SK-MEL-5 (cell line): ENCODE measurements around a stretch of chr14.

DNA sequence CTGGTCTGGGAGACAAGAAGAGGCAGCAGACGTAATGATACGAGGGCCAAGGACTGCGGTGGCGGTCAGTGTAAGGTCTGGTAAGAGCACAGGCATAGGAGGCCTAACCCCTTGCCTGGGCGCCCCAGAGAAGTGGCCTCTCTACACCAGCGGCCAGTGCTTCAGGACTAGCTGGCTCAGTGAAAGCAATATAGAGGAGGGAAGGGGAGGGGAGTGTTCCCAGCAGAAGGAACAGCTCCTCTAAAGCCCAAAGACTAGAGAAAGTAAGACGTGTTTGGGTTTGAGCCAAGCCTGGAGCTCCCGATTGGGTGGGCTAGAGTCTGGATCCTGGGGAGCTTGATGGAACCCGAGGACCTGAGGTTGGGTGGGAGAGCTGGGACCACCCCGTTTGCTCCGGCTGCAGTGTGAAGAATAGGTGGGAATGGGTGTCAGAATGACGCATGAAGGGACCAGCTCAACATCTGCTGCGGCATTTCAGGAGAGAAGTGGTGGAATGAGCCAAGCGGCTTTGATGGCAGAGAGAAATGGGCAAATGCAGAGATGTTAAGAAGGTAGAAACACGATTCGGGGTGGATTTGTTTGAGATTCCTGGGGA, 99.8 kb upstream of the DYNC1H1 start:
RAMPAGE:
- cytosol, long total RNA: no peak
- long total RNA: no peak
- nucleus, long total RNA: no peak

RAMPAGE:
- cytosol, long total RNA: no peak
- long total RNA: no peak
- nucleus, long total RNA: no peak
Observed at GRCh38 chr14:101878286-101878791, 86.0 kb upstream of the DYNC1H1 start.

GRCh38 chr14:102004253-102004629, 39.9 kb downstream of the DYNC1H1 start:
RAMPAGE:
- cytosol, long total RNA: no peak
- long total RNA: no peak
- nucleus, long total RNA: no peak

DNA sequence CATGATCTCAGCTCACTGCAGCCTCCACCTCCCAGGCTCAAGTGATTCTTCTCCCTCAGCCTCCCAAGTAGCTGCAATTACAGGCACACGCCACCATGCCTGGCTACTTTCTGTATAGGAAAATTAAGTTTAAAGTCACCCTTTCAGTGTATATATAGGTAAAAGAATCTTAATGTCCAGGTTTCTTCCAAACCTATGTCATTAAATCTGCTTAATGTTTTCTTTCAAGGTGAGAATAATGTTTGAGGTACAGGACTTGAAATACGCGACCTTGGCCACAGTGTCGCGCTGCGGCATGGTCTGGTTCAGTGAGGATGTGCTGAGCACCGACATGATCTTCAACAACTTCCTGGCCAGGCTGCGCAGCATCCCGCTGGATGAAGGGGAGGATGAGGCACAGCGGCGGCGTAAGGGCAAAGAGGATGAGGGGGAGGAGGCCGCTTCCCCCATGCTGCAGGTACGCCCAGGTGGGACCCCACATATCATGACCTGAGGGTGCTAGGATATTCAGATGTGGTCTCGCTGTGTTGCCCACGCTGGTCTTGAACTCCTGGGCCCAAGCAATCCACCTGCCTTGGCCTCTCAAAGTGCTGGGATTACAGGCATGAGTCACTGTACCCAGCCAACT, 50.6 kb downstream of the DYNC1H1 start:
RAMPAGE:
- cytosol, long total RNA: no peak
- long total RNA: no peak
- nucleus, long total RNA: no peak

RAMPAGE:
- cytosol, long total RNA: no peak
- long total RNA: no peak
- nucleus, long total RNA: no peak
Observed at GRCh38 chr14:102083453-102084209, 3.2 kb downstream of the HSP90AA1 start.

GRCh38 chr14:102084585-102085261, 2.1 kb downstream of the HSP90AA1 start:
RAMPAGE:
- cytosol, long total RNA: no peak
- long total RNA: no peak
- nucleus, long total RNA: no peak

GRCh38 chr14:102086239-102086660, 594 bp downstream of the HSP90AA1 start:
RAMPAGE:
- cytosol, long total RNA: no peak
- long total RNA: no peak
- nucleus, long total RNA: no peak

DNA sequence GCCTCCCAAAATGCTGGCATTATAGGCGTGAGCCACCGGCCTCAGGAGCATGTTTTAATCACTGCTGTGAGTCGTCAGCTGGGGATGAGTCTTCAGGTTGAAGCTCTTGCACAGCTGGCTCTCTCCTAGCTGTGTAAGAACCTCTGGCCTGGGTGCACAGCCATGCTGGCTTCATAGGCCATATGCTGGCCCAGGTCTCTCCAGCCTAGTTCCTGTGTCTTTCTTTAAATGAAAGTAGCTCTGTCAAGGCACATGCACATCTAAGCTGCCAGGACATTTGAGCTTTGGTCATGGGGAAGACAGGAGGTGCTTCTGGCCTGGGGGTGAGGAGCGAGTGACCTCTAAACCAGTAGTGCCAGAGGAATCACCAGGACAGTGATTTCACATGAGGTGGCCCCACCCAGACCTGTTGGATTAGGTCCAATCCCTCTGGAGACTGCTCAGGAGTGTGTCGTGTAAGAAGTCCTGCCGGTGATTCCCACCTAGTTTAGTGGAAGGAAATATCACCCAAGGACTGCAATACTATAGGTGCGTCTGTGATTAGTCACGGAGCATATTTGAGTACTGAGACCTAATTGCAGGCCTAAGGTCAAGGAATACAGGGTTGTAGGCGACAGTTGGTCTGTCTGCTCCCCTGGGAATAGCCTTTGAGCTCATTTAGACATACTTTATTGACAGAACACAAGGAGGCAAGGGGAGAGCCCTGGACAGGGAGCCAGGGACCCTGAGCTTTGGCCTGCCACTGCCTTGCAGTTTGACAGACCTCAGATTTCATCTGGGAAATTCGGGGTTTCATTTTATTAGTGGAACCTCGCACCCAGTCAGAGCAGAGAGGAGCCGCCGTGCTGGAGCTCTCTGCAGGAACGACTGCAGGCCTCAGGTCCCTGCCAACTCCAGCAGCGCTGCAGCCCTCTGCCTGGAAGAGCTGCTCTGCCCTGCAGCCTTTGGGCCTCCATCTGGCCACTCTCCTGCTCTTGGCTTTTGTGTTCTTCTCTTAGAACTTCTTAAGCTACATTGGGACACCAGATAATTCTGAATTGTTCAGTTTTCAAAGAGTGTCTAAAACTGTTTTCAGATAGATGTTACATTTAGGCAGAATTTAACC, 67.0 kb downstream of the ANKRD9 start:
RAMPAGE:
- cytosol, long total RNA: no peak
- long total RNA: no peak
- nucleus, long total RNA: no peak

DNA sequence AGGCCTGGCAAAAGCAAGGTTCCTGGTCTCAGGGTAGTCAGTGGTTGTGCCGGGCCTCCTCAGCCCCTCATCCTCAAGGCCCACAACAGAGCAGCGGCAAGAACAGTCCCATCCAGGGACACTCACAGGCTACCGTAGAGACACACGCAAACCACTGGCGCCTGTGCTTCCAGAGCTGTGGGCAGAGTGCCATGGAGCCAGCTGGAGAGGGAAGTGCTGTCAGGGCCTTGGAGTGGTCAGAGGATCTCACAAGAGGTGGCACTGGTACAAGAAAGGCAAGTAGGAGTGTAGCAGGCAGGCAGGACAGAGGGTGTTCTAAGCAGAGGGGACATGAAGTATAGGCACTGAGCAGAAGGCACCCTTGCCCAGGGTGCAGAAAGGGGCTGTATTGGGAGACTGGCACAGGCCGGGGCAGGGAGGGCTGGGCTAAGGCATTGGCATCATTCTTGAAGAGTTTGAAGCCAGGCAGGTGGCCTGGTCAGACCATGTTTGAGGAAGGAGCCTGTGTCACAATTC, 34.6 kb downstream of the ANKRD9 start:
RAMPAGE:
- cytosol, long total RNA: no peak
- long total RNA: no peak
- nucleus, long total RNA: no peak

DNA sequence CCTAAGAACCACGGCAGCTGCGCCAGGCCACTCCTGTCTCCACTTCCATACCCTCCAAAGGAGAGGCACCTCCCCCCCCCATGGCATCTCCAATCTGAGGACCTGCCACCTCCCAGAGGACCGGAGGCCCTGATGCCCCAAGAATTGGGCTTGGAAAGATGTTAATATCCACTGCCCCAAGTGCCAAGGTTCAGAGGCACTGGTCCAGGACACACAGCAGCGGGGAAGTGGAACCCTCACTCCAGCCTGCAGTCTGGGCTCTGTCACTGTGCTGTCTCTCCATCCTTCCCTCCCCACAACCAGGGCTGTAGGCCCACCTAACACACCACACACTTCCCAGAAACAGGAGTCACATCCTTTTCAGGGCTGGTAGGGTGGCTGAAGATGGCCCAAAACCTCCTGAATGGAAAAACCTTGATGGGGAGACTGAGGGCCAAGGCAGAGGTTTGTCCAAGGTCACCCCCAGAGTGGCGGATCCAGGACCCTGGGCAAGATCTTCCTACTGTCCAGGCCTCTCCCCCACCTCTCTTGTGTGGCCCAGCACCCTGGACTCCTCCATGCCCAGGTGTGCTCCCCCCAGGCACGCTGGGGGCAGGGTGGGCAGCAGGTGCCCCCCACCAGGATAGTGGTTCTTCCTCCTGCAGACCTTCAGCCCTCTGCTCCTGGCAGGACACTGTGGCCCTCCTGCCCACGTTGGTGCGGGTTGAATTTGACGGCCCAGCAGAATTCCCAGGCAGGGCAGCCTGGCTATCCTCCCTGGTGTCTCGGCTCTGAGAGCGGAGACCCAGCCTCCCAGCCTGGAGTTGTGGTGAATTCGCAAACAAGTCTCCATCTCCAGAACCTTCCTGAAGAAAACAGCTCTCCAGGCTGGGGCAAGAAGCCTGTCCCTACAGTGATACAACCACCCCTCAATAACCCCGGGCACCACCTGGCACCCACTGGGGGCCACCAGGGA, 4.1 kb downstream of the ANKRD9 start:
RAMPAGE:
- cytosol, long total RNA: no peak
- long total RNA: no peak
- nucleus, long total RNA: no peak

GRCh38 chr14:102554591-102555526, 37.6 kb upstream of the RCOR1 start:
RAMPAGE:
- cytosol, long total RNA: no peak
- long total RNA: no peak
- nucleus, long total RNA: no peak

DNA sequence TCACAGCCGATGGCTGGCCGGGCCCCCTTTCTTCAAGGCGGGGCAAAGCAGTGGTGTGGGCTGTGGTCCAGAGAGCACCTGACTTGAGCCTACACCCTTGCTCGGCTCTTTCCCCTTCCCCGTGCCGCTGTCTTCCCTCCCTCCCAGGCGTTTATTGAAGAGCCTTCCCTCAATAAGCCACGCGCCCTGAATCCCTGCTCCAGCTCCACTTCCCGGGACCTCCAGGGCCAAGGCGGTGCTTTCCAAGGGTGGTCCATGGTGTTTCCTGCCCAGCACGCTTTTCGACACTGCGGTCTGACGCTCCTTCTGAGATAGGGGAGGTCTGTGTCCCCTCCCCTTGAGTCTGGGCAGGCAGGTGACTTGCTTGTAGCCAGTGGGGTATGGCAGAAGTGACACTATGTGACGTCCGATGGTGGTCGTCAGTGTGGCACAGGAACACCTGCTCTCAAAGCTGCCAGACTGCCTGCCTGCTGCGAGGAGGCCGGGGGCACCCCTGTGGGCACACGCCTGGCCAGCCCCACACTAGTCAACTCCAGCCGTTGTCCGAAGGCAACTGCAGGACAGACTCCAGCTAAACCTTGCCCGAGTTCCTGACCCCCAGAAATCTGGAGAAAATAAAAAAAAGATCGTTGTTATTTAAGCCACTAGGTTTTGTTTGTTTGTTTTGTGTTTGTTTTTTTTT, 16.1 kb upstream of the TRAF3 start:
RAMPAGE:
- cytosol, long total RNA: no peak
- long total RNA: no peak
- nucleus, long total RNA: no peak

RAMPAGE:
- cytosol, long total RNA: no peak
- long total RNA: no peak
- nucleus, long total RNA: no peak
Observed at GRCh38 chr14:102900684-102901674, 21.5 kb upstream of the AMN start.

DNA sequence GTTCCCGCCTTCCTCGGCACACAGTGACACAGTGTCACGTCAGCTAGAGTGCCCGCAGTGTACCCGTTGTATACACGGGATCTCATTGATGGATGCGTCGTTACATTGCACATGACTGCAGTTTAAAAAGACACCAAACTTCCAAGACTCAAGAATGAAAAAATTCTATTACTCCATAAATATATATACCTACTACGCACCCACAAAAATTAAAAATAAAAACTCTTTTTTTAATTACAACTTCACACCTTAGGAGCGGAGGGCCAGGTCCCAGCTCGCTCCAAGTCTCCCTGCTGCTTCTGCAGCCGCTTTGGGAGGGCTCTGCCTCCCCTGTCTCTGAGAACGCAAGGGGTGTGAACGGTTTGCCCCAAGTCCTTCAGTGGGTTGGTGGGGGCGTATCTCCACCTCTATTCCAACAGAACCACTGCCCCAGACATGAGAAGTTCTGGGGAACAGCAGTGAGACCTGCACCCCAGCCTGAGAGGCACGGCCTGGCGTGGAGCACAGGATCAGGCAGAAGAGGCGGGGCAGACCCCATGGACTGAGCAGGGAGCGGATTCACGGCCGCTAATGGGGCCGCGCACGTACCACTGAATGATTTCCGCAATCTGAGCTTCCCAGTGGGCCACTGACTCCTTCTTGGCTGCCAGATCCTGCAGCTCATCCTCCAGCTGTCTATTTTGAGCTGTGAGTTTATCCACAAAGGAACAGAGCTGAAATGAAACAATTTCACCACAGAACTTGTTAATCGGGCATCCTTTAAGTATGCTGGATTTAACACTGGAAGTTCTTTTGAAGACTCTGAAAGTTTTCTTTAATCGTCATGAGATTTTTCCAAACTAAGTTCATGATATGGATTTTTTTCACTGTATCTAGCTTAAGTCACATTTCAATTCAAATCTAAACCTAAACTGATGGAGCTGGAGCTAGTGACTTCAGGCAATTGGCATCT, 44.3 kb downstream of the AMN start:
RAMPAGE:
- cytosol, long total RNA: no peak
- long total RNA: no peak
- nucleus, long total RNA: no peak

RAMPAGE:
- cytosol, long total RNA: no peak
- long total RNA: no peak
- nucleus, long total RNA: no peak
Observed at GRCh38 chr14:102975651-102976308, 53.3 kb downstream of the AMN start.

RAMPAGE:
- cytosol, long total RNA: no peak
- long total RNA: no peak
- nucleus, long total RNA: no peak
Observed at GRCh38 chr14:103055704-103056200, 1.6 kb downstream of the CDC42BPB start.

DNA sequence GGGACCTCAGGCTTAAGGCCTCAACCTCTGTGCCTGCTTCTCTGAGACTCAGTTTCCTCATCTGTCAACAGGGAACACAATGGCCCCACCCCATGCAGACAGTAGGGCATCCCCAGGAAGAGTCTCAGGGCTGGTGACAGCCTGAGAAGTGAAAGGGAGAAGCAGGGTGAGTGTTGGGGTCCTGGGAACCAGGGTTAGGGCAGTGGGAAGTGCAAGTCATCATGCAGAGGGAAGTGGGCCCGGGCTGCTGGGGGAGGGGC, 4.4 kb upstream of the TNFAIP2 start:
RAMPAGE:
- cytosol, long total RNA: no peak
- long total RNA: no peak
- nucleus, long total RNA: no peak

DNA sequence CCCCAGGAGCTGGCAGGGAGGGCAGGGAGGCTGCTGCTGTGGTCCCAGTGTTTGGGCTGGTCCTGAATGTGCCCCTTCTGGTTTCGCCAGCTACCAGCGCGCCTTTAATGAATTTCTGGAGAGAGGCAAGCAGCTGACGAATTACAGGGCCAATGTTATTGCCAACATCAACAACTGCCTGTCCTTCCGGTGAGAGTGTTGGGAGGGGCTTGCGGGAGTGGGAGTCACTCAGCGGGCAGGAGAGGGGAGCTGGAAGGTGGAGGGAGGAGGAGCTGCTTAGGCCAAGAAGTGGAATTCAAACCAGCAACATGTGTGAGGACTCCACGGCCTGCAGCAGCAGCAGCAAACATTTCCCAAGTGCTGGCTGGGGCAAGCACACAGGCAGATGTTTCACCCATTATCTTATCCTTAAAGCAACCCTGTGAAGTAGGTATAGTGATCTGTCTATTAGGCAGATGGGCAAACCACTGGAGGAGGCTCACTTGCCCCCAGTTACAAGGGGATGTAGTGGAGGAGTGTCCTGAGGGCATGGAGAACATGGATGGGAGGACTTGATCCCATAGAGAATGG, 7.8 kb downstream of the TNFAIP2 start:
RAMPAGE:
- cytosol, long total RNA: no peak
- long total RNA: no peak
- nucleus, long total RNA: no peak

RAMPAGE:
- cytosol, long total RNA: no peak
- long total RNA: no peak
- nucleus, long total RNA: no peak
Observed at GRCh38 chr14:103138432-103139513, 15.5 kb downstream of the TNFAIP2 start.

DNA sequence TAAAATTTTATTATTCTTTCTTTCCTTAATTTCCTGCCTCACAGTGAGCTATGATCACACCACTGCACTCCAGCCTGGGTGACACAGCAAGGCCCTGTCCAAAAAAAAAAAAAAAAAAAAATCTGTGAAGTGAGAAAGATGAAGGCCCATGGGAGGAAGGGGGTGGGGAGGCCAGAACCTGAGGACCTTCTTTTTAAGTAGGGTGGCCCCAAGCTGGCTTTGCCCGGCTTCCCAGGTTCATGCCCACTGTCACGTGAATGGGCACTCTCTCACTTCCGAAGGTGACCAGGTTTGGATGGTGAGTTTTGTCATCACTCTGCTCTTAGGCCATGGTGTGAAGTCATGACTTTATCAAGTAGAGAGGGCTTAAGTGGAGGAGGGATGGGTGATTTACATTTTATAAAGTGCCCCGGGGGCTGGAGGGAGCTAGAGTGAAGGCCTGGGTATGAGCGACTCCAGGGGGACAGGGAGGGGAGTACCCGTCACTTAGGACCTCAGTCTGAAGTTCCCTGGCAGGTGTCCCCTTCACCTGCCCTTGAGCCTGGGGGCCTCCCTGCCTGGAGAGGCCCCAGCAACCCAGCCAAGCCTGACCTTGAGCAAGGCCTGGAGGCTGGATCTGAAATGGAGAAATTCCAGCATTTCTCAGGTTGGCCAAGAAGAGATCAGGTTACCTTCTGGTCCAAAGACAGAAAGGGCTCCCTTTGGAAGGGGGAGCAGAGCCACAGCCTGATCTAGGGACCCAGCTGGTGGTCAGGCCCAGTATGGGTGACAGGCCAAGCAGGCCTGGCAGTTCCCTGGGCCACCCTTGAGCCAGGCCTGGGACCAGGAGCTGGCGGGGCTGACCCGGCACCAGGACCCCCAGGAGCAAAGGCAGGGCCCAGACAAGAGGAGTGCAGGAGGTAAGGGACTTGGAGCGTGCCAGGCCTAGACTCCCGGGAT, 82.5 kb downstream of the TNFAIP2 start:
RAMPAGE:
- cytosol, long total RNA: no peak
- long total RNA: no peak
- nucleus, long total RNA: no peak